Ishikawa (cell line): ENCODE measurements around a stretch of chr15.

DNA sequence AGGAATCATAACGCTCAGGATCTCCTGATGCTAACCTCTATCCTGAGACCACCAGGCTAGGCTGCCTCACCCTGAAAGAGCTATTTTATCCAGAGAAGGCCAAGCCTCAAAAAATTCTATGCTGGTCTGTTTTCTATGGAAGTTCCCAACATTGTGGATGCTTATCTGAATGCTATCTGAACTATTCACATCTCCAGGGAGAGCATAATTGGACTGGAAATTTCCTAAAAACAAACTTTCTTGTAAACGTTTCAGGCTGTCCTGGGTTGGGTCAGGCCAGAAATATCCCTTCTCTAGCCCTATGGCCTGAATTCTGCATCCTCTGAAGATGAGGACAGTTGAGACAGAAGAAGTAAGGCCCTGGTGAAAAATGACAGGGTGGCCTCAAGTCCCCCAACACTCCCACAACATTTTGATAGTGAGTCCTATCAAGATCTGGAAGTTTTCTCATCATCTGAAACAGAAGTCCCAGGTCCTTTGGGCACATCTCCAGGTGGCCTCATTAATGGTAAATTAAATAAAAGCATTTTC lies 706.4 kb upstream of the NR2F2 start:
- RRBS, result no CpG with 5 or more reads among the region's 2 CpGs

GRCh38 chr15:96052699-96053167 lies 277.8 kb upstream of the NR2F2 start:
- RRBS, result 3% methylated on average over 15 of the region's 25 CpGs

- RRBS, result no CpG with 5 or more reads among the region's 6 CpGs
Observed at GRCh38 chr15:96158815-96159465, 171.6 kb upstream of the NR2F2 start.

GRCh38 chr15:96323806-96325057 lies 6.3 kb upstream of the NR2F2 start:
- RRBS, result no CpG with 5 or more reads among the region's 17 CpGs

- RRBS, result no CpG with 5 or more reads among the region's 9 CpGs
Observed at GRCh38 chr15:96334848-96335846, 4.6 kb downstream of the NR2F2 start.

- RRBS, result 3% methylated on average over 16 of the region's 53 CpGs
Observed at GRCh38 chr15:96340349-96341162, 10.1 kb downstream of the NR2F2 start.

DNA sequence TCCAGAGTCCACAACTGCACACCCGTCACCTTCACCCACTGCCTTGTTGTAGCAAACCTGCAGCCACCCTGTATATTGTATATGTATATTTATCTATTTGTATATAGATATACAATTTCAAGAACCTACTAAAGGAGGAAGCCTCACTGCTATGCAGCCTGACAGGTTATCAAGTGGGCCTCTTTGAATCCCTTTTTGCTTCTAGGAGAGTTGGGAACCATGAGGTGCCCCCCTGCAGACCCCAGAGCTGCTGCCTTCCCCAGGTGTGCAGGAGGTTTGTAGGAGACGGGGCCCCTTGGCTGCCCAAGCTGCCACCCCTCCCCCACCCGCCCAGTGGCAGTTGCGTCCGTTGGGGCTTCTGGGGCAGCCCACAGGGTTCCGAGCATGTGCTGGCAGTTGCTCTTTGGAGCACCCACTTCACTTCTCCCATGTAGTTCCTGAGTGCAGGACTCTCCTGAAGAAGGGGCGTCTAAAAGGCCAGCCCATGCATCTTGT lies 452.6 kb downstream of the NR2F2 start:
- RRBS, result no CpG with 5 or more reads among the region's 7 CpGs

DNA sequence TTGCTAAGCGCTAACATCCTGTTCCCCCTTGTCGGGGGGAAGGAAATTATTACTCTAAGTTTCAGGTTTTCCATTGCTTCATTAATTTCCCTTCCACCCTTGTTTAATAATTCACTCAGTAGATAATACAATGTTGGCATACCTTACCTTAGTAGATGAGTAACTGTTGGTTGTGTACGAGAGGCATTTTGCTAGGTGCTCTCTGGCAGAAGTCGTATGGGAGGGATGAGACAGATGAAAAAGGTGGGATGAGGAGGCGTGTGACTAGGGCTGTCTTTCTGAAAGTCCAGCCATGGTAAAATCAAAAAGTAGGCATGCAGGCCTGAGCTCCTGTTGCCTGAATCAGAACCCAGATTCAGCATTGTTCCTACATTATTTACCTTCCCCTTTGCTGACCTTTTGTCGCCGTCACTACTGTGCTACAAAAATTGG lies 641.1 kb upstream of the ARRDC4 start:
- RRBS, result no CpG with 5 or more reads among the region's 7 CpGs

- RRBS, result no CpG with 5 or more reads among the region's 8 CpGs
Observed at GRCh38 chr15:97968960-97969663, 8.6 kb downstream of the ARRDC4 start.

GRCh38 chr15:98016327-98016798 lies 55.9 kb downstream of the ARRDC4 start:
- RRBS, result no CpG with 5 or more reads among the region's 4 CpGs

GRCh38 chr15:98674354-98674865 lies 26.1 kb downstream of the IGF1R start:
- RRBS, result no CpG with 5 or more reads among the region's 9 CpGs

DNA sequence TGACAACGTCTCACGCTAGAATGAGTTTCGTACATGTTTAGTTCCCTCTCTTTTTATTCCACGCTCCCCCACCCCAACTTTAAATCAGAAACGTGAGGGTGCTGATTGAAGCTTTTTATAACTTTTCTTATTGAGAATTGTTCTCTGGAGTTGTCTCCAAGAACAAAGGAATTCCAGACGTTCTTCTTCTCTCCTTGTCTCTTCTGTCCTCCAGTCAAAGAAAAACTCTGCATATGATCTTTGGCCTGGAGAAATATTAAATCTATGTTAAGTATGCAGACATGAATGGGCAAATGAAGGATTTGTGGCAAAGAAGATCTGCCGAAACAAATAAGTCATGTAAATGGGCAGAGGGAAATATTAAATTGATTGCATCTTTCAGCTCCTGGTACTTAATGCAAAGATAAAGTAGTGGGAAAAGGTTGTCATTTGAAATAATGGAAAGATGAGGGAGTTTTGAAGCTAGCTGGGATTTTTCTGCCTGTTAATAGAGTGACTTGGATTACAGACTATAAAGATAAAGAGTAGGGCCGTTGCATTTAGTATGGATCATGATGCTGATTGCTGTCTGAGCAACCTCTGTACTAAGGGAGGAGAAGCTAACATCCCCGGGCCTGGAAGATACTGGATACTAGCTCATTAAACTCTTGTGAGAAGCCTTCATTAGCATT lies 74.9 kb downstream of the IGF1R start:
- RRBS, result no CpG with 5 or more reads among the region's 9 CpGs

DNA sequence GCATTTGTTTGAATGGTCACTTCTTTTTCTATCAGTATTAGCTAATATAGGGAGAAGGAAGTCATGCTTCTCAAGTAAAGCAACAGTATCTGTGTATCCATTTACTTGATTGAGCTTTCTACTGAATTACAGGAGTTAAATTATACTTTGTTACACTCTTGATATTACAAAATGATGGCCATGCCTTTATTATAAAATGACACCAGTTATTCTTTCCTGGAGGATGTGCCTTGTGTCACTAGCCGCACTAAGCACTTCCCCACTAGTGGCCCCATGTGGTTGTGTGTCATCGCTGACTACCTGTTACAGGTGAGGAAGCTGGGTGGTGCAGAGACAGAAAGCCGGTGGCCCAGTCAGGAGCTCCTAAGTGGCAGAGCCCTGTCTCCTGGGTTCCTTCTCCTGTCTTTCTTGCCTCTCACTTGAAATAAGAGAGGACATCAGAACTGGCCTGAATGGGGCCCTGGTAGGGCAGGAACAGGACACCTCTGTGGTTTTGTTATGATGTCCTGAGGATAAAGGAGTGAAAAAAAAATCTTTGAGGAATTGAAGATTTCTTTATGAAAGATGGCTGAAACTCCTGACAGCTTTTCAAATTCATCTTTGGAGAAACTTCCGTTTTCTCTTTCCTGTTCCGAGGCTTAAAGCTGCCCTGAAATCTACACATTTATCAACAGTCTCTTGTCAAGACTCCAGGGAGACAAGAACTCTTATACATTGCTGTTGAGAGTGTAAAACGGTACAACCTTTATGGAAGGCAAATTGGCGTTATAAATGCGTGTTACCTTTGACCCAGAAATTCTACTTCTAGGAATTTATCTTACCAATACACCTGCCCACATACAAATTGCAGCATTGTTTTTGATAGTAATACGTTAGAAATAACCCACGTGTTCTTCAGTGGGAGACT lies 97.0 kb downstream of the IGF1R start:
- RRBS, result no CpG with 5 or more reads among the region's 10 CpGs

DNA sequence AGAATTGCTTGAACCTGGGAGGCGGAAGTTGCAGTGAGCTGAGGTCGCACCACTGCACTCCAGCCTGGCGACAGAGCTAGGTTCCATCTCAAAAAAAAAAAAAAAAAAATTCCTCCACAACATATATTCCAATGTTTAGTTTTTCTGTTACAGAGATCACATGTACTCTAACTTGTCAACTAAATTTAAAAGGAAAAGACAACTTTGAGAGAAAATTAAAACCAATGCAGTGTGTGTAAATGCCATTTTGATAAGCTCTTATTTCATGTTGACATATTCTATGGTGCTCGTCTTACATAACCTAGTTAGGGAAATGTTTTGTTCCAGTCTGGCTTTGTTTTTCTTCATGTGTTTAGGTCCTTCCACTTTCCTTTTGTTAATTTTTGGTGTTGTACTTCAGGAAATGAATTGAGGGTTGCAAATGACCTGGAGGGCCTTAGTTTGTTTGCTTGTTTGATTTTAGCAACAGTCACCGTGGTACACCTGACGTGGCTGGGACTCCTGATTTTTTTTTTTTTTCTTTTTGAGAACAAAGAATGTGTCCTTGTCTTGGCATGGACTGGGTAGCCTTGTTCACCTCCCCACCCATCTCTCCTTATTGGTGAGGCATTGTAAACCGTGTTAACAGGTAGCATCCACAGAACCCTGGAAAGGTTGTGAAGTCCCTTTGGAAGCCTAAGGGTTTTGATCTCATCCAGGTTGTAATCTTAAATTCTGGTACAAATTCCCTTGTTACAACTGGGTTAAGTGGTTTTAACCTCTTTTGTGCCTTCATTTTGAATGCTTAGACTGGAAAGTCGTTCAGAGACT lies 114.8 kb downstream of the IGF1R start:
- RRBS, result no CpG with 5 or more reads among the region's 8 CpGs

DNA sequence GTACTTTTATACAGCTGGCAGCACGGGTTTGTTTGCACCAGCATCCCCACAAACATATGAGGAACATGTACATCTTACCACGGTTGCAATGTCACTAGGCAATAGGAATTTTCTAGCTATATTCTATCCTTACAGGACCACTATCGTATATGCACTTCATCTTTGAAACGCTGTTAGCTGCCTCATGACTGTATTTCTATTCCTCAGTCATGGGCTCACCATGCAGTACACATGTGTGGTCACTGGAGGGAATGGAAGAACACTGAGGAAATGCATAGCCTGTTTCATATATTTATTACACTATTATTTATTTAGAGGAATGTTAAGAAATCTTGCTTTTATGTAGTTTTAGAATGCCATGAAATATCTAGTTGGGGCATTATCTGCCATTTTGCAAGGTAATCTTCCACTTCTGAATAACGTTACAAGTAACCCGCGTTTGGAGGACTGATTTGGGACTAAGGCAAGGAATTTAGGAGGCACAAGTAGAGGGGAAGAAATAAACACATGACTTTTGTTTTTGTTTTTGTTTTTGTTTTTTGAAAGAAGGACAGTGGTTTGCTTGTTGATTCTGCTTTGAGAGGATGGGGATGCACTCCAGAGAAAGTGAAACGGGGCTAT lies 155.7 kb downstream of the IGF1R start:
- RRBS, result no CpG with 5 or more reads among the region's 8 CpGs

- RRBS, result no CpG with 5 or more reads among the region's 5 CpGs
Observed at GRCh38 chr15:98845132-98845546, 162.5 kb downstream of the PGPEP1L start.

- RRBS, result no CpG with 5 or more reads among the region's 11 CpGs
Observed at GRCh38 chr15:98853561-98854012, 154.0 kb downstream of the PGPEP1L start.

GRCh38 chr15:98854013-98855275 lies 153.1 kb downstream of the PGPEP1L start:
- RRBS, result 88% methylated on average over 2 of the region's 17 CpGs

- RRBS, result no CpG with 5 or more reads among the region's 9 CpGs
Observed at GRCh38 chr15:99110510-99111388, 5.9 kb downstream of the SYNM start.

DNA sequence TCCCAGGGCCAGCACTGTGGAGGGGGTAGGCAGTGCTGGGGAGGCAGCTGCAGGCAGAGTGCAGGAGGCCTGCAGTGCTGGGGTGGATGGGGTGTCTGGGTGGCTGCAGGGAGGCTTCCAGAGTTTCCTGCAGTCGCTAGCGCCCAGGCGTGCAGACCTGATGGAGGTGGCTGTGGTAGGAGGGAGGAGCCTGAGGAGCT lies 16.3 kb downstream of the SYNM start:
- RRBS, result no CpG with 5 or more reads among the region's 3 CpGs